ENCODE results near the genes KDSR and SERPINB4.

GRCh38 chr18:62610725-62611381 lies 88.0 kb downstream of the ZCCHC2 start:
- RRBS, result 42% methylated on average over 4 of the region's 22 CpGs

GRCh38 chr18:62624848-62625489 lies 90.4 kb upstream of the PHLPP1 start:
- RRBS, result no CpG with 5 or more reads among the region's 7 CpGs

DNA sequence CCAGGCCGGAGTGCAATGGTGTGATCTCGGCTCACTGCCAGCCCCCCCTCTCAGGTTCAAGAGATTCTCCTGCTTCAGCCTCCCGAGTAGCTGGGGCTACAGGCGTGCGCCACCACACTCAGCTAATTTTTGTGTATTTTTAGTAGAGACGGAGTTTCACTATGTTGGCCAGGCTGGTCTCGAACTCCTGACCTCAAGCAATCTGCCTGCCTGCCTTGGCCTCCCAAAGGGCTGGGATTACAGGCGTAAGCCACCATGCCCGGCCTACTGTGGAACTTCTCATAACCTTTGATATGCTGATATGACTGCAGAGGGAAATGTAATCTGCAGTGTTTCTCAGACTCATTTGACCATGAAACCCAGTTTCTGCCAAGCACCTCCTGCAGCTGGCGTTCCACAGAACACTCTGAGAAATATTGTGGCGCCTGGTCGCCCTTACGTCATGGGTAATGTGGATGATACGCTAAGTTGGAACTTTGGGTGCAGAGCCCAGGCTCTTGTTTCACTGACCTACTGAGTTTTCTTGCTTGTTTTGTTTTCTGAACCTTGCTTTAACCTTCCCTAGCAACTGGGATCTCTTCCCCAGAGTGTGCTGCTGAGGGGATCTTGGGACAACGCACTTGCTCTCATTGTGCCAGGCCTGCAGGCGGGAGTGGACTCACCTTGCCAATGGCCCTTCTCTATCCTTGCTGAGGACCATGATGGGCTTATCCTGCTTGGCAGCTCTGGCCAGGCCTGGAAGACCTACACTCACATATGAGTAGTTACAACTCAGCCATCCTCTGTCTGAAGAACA lies 213.6 kb downstream of the BCL2 start:
- RRBS, result no CpG with 5 or more reads among the region's 16 CpGs

DNA sequence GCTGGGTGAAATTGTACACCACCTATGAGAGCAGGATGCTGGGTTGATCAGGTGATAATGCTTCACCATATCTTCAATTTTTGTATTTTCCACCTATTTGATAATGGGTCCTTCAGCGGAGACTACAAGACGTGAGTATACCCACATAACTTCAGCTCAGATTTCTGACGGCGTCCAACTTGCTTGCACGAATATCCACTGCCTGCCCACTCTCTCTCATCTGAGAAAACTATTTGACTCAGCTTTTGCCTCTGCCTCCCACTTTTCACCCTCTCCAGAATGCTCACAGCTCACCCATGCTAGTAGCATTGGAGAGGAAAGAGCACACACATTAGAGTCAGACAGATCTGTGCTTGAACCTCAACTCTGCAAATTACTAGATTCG lies 166.8 kb downstream of the BCL2 start:
- RRBS, result no CpG with 5 or more reads among the region's 6 CpGs

DNA sequence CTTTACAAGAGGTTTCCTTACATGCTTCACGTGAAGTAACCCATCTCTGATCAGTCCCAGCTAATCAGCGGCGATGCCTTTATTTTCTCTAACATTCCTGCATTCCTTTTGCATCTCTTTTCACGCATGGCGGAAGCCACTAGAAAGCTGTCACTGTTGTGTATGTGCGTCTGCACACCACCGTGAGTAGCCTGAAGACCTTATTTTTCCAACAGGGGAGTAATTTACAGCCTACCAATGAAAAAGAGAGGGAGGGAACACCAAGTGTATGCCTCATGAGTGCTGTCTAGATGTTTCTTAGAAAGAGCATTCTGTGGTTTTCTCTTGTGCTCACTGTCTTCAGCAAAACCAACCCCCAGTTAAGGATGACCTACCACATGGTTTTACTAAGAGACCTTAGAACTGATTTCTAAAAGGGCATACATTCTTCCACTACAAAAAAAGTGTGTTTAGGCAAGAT lies 51.6 kb downstream of the BCL2 start:
- RRBS, result no CpG with 5 or more reads among the region's 7 CpGs

DNA sequence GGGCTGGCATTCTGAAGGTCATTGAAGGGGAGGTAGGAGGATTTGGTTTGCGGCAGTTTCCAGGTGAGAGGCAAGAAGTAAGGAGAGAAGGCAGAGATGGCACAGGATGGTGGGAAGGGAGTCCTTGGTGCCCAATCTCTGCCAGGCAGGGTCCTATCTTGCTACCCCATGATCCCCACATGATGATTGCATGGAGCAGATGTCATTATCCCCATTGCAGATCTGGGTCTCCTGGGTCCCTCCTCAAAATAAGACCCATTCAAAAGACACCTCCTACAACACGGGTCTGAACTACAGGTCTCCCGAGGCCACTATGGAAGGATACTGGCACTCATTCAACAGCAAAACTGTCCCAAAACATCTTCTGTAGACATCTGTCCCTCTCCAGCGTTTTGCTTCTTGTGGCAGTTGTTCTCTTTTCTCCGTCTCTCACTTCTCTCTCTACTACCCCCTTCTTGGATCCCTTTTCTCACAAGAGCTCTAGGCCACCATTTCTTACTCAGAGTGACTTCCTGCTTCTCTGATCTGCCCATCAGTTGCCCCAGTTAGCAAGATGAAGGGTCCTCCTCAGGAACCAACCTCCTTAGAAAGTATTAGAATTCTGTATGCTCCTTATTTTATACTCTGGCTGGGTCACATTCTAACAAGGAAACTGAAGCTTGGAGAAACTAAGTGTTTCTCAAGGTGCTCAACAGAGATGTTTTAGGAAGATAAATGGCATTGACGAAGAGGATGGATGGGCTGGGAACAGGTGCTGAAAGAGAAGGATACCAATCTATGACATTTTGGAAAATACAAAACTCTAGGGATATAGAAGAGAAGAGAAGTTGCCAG lies 32.7 kb downstream of the BCL2 start:
- RRBS, result no CpG with 5 or more reads among the region's 6 CpGs

- RRBS, result no CpG with 5 or more reads among the region's 12 CpGs
Measured at GRCh38 chr18:63301216-63302058, 18.1 kb downstream of the BCL2 start.

- RRBS, result under 1% methylated on average over 24 of the region's 59 CpGs
Measured at GRCh38 chr18:63366964-63367435, at the start of gene KDSR. Gene KDSR (minus strand): TSS chr18:63367206.

DNA sequence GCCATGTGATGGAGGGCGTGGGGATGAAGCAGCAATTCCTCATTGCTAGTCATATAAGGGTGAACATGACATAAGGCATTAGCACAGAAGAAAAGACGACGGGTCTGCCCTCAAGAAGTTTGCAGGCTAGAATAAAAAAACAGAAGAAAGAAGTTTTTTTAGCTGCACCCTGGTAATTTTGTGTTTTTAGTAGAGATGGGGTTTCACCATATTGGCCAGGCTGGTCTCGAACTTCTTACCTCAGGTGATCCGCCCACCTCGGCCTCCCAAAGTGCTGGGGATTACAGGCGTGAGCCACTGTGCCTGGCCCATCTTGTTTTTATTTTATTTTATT lies 5.5 kb upstream of the VPS4B start:
- RRBS, result no CpG with 5 or more reads among the region's 7 CpGs

DNA sequence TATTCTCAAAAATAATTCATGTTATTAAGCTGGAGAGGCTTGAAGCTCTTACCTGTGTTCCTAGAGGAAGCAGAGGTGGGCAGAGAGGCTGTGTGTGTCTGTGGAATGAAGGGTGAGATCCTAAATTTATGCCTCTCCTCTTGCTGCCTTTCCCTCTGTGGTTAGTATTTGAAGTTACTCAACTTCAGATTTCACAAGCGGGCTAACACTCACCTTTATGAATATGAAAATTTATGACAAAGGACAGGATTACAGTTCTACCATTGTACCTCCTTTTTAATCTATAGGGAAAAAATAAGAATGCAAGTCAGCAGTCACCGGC lies at the start of gene SERPINB4:
Gene SERPINB4 (minus strand): TSS at position 100 of the 322 bp plus-strand sequence.
- RRBS, result no CpG with 5 or more reads among the region's 2 CpGs

GRCh38 chr18:63963676-63964432 lies 6.0 kb upstream of the SERPINB8 start:
- RRBS, result no CpG with 5 or more reads among the region's 2 CpGs

DNA sequence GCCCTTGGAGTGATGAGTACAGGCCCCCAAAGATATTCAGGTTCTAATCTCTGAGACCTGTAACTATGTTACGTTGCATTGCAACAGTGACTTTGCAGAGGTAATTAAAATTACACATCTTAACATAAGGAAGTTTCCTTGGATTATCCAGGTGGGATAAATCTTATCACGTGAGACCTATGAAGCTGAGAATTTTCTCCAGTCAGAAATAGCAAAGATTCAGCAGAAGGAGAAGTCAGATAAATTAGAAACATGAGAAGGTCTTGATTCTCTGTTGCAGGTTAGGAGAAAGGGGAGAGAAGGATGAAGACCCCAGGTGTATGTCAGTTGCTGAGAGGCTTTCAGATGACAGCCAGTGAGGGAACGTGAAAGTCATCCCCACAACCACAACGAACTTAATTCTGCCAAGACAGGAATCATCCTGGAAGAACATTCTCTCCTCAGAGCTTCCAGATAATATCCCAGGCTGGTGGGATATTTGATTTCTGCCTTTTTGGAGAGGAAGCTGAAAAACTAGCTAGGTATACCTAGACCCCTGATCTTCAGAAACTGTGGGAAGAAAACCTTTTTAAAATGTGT lies 840.7 kb downstream of the SERPINB8 start:
- RRBS, result no CpG with 5 or more reads among the region's 4 CpGs

GRCh38 chr18:69934668-69935176 lies 13.0 kb downstream of the CD226 start:
- RRBS, result no CpG with 5 or more reads among the region's 3 CpGs

DNA sequence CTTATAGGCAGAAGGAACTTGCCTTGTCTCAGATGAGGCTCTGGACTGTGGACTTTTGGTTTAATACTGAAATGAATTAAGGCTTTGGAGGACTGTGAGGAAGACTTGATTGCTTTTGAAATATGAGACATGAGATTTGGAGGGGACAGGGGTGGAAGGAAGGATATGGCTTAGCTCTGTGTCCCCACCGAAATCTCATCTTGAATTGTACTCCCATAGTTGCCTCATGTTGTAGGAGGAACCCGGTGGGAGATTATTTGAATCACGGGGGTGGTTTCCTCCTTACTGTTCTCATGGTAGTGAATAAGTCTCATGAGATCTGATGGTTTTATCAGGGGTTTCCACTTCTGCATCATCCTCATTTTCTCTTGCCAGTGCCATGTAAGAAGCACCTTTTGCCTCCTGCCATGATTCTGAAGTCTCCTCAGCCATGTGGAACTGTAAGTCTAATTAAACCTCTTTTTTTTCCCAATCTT lies 310.5 kb downstream of the SOCS6 start:
- RRBS, result no CpG with 5 or more reads among the region's 3 CpGs

DNA sequence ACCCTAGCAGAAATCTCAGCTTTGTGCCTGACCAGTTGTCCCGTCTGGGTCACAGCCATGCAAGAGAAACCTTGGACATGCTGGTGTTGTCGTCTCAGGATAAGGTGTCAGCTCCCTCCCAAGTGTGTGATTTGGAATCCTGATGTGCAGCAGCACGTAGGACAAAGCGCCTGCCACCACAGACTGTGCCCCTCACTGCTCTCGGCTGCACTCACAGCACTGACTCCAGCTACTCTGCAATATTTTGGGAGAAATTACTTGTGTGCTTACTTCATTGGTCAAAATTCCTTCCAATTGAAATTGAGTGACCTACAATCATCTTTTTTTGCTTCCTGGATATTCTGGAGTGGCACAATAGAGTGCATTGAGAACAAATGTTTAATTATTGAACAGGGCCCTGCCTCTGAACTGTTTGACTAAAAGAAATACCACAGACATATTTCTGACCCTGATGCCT lies 352.4 kb downstream of the SOCS6 start:
- RRBS, result no CpG with 5 or more reads among the region's 5 CpGs

DNA sequence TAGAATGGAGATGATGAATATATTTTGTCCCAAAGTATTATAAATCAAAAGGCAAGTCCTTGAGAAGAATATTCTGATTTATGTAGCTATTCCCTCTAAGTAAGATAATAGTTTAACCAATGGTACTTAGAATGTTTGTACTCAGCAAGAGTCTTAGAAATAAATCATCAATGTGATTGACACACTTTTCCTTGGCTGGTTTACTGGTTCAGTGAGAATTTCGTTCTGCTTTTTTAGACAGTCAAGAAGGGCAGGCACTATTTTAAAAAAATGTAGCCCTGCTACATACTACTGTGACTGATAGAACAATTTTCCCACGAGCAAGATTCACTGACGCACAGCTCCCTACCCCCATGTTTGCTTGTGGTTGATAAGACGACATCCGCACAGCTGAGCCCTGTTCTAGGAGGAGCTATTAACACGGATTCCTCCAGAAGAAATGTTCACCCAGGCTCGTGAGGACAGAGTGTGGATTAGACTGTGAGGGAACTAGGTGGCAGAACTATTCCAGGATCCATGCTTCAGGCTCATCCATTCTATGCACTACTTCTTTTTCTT lies 370.1 kb downstream of the SOCS6 start:
- RRBS, result no CpG with 5 or more reads among the region's 7 CpGs

- RRBS, result no CpG with 5 or more reads among the region's 10 CpGs
Measured at GRCh38 chr18:70659405-70660078, 370.7 kb downstream of the SOCS6 start.

DNA sequence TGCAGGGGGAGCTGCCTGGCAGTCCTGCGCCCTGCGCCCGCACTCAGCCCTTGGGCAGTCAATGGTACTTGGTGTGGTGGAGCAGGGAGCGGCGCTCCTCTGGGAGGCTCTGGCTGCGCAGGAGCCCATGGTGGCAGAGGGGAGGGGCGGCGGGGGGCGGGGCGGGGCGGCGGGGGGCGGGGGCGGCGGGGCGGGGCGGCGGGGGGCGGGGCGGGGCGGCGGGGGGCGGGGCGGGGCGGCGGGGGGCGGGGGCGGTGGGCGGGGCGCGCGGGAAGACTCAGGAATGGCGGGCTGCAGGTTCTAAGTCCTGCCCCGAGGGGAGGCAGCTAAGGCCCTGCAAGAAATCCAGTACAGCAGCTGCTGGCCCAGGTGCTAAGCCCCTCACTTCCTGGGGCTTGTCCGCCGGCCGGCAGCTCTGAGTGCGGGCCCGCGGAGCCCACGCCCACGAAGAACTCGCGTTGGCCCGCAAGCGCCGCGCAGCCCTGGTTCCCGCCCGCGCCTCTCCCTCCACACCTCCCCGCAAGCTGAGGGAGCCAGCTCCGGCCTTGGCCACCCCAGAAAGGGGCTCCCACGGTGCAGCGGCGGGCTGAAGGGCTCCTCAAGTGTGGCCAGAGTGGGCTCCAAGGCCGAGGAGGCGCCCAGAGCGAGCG lies 923.6 kb downstream of the SOCS6 start:
- RRBS, result no CpG with 5 or more reads among the region's 60 CpGs